ENCODE measurements around a stretch of chr2.

DNA sequence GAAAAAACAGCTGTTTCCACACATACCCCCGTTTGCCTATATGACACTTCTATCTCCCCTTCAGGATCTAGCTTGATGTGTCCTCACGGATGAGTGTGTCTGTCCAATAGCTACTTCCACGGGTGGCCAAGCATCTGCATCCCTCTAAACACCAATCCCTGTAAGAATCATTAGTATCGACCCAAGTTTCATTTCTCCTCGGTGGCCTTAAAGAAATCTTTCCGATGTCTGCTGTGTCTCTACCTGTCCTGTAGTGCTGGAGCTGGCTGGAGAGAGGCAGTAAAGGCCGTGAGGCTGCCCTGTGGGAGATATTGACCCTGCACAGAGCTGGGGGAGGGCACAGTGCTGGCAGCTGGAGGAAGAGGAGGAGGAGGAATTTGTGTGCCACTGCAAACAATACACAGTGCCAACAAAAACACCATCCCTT is 44.8 kb upstream of the CYTIP start:
- PRO-cap, result no peak

- PRO-cap, result no peak
Measured at GRCh38 chr2:157875332-157875575, 876 bp downstream of the ACVR1 start.

DNA sequence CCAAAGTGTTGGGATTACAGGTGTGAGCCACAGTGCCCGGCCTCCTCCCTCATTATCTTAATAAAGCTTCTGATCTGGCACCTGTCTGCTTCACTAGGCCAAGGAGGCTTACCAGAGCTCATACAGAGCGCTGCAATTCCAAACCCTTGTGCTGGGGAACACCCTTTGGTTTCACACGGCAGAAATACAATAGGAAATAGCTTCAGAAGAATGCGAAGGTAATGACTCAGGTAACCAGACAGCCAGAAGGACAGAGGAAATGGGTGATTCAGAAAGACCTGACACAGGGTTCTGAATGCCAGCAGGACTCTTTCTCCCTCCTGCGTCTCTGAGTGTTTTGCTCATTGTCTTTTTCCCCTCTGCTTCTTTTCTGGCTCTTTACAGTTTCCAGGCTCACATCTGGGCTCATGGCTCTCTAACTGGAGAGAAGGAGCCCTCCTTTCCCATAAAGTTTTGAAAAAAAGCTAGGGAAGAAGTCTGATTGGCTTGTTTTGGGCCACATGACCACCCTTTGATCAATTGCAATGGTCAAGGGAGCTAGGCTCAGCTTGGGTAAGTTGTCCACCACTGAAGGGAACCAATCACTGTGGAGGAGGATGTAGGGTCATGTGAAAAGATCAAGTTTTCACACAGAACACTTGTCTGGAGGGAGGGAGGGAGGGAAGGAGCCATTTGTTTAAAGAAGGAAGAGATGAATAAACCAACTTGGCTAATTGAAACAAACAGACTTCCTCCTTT is 90.5 kb upstream of the UPP2 start:
- PRO-cap, result no peak

DNA sequence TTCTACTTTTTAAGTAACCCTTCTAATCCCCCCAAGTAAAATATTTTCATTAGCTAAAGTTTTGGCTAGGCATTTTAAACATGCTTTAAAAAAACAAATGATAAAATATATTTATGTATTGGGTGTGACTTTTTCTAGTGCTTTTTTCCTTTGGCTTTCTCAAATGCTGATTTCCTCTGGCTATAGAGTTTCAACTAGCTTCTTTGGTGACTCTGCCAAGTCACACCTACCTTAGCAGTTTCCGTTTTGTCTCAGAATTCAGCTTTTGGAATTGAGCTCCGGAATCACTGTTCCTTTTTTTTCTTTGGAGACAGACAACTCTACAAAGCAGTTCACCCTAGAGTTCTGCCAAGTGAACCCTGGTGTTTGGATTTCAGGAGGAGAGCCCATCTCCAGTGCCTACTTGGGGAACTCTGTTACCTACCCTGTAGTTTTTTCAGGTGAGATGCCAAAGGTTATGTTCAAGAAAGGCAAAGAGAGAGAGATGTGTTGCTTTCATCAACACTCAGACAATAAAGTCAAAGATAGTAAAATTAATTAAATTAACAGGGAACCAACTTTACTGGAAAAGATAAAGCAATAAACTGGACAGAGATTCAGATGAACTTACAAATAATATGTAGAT is 89.9 kb downstream of the UPP2 start:
- PRO-cap, result no peak

GRCh38 chr2:158457593-158458502 is 1.1 kb downstream of the PKP4 start:
- PRO-cap, result bidirectional peak, plus-strand start at chr2:158457927, minus-strand start at chr2:158457799; bidirectional peak, plus-strand start at chr2:158458317, minus-strand start at chr2:158458134

DNA sequence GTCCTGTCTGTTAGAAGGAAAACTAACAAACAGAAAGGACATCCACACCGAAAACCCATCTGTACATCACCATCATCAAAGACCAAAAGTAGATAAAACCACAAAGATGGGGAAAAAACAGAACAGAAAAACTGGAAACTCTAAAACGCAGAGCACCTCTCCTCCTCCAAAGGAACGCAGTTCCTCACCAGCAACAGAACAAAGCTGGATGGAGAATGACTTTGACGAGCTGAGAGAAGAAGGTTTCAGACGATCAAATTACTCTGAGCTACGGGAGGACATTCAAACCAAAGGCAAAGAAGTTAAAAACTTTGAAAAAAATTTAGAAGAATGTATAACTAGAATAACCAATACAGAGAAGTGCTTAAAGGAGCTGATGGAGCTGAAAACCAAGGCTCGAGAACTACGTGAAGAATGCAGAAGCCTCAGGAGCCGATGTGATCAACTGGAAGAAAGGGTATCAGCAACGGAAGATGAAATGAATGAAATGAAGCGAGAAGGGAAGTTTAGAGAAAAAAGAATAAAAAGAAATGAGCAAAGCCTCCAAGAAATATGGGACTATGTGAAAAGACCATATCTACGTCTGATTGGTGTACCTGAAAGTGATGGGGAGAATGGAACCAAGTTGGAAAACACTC is 66.8 kb downstream of the PKP4 start:
- PRO-cap, result no peak

- PRO-cap, result no peak
Measured at GRCh38 chr2:158717887-158718347, 77.2 kb upstream of the DAPL1 start.

GRCh38 chr2:158893940-158894650 is 74.3 kb upstream of the TANC1 start:
- PRO-cap, result no peak

GRCh38 chr2:158968145-158968287 is 424 bp upstream of the TANC1 start:
- PRO-cap, result no peak

- PRO-cap, result no peak
Measured at GRCh38 chr2:159093609-159093927, 125.1 kb downstream of the TANC1 start.

- PRO-cap, result no peak
Measured at GRCh38 chr2:159194206-159194616, 92.3 kb downstream of the WDSUB1 start.

DNA sequence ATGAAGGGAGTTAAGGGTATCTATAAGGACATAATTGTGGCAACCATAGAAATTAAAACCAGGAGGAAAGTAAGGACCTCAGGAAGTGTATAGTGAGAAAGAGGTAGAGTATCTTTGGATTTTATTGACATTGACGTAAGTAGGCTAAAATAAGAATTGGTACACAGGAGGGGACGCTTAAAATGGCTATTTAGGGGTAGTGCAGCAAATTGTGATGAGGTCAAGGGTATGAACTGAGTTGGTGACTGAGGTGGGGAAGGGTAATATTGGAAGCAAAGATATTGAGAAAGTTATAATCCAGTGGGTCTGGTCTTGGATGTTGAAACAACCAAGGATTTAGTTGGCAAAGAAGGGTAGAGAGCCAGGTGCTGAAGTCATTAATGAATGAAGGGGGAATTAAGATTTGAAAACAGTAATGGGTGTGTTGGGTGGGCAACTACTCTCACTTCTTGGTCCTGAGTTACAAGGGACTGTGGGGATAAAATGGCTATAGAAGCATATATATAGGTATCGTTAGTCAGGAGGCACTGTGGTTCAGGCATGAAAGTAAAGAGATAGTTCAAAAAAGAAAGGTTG is 42.8 kb downstream of the MARCHF7 start:
- PRO-cap, result no peak

- PRO-cap, result no peak
Measured at GRCh38 chr2:160222640-160223545, 22.8 kb upstream of the ITGB6 start.

DNA sequence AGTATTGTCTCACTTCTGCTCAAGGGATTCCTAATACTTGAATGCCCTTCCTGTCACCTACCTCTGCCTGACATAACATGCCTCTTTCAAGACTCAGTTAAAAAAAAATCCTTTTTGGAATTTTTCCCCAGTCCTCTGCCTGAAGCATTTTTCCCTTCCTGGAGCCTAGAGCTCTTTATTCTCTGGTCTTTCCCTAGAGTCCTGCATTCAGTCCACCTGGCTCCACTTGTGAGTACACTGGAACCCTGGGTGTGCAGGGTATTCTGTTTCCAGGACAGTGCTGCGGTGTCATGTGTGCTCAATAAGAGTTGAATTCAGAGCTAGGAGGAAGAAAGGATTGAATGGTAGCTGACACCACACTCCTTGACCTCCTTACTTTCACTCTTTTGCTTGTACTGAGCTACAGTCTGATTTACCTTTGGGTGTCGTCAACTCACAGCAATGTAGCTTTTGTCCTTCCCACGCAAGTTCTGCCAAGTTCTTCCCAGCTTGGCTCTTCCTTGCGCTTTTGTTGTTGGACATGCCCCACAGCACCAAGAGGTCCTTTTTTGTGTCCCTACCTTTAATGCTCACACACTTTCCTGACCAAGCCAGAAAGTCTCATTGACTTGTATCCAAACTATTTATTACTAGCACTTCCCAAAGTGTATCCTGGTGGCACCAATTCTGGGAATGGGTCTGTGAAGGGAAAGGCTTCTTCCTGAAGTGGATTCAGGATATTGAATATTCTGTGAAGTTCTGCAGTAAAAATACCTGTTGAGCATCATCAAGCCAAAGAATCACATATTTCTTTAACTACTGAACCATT is 38.3 kb upstream of the ITGB6 start:
- PRO-cap, result no peak

DNA sequence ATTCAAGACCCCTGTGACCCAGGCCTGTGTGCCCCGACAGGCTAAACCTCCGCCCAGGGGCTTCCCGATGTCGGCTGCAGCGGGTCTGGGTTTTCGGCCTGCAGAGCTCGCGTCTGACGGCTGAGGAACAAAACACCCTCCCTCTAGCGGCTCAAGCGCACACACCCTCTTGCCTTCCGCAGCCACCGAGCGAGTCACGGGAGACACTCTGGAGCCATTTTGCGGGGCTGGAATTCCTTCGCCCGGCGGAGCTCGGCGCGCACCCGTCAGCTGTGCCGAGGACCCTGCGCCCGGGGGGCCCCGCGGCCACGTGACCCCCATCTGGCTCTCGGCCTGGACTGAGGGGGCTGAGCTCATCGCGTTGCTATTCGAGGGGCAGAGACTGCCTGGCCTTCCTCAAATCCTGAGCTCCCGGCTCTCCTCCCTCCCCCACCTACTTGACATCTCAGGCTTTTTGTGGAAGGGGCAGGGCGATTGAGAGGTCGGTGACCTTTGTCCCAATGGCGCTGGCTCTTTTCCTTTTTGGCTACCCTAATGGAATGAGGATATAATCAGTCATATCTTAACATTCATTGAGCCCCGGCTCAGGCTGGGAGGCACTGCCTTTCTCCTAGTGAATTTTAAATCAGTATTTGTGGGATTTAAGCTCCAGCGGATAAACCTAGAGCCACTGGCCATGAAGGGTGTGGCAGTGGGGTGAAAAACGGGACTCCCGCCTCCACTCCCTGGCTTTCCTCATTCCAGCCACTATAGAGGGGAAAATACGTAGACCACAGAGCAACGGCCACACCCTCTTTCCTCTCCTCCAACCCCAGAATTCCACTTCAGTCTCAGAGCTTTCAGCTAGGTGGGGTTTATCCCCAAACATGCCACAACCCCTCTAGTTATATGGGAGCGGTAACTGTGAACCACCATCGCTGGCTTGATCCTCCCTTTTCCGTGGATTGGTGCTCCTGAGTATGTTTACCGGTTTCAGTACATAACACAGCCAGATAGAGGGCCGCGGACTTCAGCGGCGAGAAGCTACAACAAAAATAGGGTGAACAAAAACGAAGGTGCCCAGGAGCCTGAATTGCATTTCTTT is 70.3 kb upstream of the ITGB6 start:
- PRO-cap, result bidirectional peak, plus-strand start at position 378 of the sequence, minus-strand start at position 115 of the sequence

- PRO-cap, result no peak
Measured at GRCh38 chr2:160379463-160379793, 114.2 kb downstream of the RBMS1 start.

DNA sequence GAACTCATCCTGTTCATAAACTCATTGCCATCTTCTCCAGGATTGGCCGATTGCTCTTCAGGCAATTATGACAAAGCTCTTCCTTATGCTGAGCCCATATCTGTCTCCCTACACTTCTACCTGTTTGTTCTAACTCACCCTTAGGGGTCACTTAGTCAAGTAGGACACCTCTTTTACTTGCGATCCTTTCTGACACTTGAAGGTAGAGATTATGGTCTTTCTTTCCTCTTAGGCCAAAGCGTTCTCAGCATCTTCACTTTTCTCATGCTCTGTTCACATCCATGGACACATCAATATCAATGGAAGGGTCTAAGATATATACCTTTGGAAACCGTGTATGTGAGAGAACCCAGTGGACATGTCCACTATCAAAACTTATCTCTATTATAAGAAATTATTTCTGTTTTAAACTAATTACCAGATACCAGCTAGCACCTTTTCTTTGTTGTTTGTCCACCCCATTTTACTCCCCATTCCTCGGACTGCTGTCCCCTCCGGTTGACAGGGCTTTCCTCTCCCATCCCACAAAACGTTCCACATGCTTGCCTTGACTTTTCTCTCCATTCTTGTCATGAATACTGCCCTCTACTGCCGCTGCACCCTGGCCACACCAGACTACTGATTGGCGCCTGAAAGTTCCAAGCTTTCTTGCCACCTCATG is 47.2 kb downstream of the RBMS1 start:
- PRO-cap, result no peak

GRCh38 chr2:160492427-160493215 is 986 bp downstream of the RBMS1 start:
- PRO-cap, result bidirectional peak, plus-strand start at chr2:160492725, minus-strand start at chr2:160492682; bidirectional peak, plus-strand start at chr2:160492798, minus-strand start at chr2:160493032

DNA sequence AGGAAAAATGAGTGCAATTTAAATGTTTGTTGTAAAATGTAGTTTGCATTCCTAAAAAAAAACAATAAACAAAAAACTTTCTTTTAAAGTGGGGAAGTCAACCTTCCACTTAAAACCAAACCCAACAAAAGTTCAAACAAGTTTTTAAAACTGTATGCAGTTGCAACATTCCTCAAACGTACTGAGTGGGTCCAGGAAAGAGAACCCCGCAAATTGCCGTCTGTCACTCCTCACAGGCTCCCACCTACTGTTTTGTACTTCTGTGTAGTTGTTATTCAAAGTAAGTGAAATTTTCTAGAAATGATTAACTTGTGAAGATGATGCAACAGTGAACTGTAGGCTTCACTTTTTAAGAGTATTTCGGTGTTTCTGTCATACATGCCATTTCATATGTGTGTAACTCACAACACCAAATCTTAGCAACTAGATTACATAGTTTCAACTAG is 226.1 kb upstream of the TANK start:
- PRO-cap, result no peak

DNA sequence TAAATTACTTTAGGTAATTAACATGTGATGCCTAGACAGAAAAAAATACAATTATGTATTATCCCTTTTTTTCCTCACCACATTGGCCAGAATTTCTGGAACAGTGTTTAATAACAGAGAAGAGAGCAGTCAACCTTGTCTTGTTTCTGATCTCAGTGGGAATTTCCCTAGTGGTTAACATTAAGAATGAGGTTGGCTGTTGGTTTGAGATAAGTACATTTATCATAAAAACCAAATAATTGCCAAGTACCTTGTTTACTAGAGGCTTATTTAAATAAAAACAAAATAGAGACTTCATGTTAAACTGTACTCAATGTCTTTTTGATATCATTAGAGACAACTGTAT is 21.2 kb upstream of the TANK start:
- PRO-cap, result no peak